ENCODE measurements around a stretch of chr1.

- PRO-cap = no peak
- RAMPAGE, long total RNA = no peak
These were observed 5.1 kb upstream of the ABCB10 start for GRCh38 chr1:229563623-229564081.

DNA sequence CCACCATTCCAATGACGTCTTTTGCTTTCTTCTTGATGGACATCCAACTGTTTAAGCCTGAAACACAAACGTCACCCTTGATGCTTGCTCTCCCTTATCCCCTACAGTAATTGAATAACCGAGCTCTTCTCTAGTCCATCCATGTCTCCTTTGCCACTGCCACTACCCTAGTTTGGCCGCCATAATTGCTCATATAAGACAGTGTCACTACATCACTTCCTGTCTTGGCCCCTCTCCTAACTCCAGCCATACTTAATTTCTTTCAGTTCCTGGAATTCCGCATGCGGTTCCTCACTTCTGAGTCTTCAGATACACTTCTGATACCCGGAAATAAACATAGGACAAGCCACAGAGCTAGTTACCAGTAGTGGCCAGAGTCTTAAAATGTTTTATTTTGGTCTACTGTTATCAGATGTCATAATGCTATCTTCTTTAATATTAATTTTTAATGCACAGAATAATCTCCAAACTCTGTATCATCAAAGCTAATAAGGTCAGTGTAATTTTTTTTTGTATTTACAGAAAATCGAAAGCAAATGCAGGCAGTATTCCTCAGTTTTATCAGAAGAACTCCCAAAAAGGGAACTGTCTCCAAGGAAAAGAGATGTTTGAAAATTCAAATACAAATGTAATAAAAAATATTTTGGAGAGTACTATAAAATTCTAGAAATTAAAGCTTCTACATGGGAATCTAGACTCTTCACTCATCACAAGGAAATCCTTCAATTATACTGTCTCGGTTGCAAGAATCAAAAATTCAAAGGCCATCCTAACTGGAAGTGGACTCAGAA is 25.3 kb downstream of the TAF5L start:
- PRO-cap = no peak
- RAMPAGE, long total RNA = no peak

DNA sequence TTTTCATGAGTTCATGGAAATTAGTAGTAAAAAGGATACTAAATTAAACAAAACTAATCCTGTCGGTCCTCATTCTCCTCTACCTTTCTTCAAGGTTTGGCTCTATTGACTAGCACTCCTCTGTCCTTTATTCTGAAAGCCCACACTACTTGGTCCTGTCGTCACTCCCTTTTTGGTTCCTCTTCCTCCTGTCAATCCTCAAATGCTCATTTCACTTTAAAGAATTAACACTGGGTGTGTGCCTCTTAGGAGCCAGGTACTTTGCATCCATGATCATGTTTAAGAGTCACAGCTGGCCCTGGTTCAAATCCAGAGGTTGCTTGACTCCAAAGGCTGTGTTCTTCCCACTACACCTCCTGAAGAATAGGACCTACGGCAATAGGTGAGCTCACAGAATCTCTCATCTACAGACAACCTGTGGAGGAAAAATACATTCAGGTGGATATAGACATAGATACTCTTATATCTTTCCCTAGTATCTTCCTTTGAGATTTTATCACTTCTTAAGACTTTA is 19.4 kb downstream of the TAF5L start:
- PRO-cap = no peak
- RAMPAGE, long total RNA = no peak

DNA sequence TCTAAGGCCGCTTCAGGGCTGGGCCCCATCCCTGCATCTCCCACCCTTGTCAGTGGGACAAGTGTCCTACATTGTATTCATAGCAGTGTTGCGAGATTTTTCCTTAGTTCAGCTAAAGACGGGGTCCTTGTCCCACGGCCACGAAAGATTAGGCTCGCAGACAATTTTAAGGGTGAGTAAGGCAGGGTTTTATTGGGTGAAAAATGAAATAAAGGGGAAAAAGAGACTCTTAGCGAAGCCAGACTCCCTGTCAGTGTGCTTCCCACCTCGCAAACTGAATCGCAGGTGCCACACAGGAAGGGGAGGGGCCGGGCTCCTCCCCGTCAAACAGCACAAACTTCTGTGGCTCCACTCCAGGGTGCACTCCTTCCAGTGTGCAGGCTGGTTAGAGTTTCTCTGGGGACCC is 37.9 kb upstream of the GALNT2 start:
- PRO-cap = no peak
- RAMPAGE, long total RNA = no peak

GRCh38 chr1:230082584-230083347 is 15.7 kb downstream of the GALNT2 start:
- PRO-cap = no peak
- RAMPAGE, long total RNA = no peak

DNA sequence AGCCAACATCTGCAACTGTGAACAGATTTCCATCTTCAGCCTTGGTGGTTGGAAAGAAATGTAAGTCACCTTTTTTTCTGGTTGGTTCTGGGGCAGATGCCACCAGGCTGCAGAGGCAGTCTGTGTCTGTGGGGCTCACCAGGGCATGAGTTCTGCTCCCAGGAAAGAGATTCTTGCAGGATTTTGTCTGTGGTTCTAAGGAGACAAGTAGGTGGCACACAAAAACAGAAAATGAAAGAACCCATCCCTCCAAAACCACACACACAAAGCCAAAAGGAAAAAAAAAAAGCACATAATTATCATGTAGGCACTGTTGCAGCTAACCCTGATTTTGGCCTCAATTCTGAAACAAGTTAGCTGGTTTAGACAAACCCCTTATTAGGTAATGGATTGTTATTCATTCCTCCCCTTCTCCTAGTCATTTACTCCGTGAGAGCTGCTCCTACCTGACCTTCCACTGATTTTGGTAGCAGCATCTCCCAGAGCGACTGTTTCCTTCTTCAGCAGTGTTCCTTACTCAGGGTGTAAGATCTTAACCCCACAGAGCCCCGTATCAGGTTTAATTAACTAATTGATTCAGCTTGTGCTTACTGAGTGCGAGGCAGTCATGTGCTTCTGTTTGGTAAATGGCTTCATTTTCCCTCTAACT is 36.5 kb downstream of the GALNT2 start:
- PRO-cap = no peak
- RAMPAGE, long total RNA = no peak

- PRO-cap = no peak
- RAMPAGE, long total RNA = no peak
These were observed 42.8 kb downstream of the GALNT2 start for GRCh38 chr1:230109615-230110517.

DNA sequence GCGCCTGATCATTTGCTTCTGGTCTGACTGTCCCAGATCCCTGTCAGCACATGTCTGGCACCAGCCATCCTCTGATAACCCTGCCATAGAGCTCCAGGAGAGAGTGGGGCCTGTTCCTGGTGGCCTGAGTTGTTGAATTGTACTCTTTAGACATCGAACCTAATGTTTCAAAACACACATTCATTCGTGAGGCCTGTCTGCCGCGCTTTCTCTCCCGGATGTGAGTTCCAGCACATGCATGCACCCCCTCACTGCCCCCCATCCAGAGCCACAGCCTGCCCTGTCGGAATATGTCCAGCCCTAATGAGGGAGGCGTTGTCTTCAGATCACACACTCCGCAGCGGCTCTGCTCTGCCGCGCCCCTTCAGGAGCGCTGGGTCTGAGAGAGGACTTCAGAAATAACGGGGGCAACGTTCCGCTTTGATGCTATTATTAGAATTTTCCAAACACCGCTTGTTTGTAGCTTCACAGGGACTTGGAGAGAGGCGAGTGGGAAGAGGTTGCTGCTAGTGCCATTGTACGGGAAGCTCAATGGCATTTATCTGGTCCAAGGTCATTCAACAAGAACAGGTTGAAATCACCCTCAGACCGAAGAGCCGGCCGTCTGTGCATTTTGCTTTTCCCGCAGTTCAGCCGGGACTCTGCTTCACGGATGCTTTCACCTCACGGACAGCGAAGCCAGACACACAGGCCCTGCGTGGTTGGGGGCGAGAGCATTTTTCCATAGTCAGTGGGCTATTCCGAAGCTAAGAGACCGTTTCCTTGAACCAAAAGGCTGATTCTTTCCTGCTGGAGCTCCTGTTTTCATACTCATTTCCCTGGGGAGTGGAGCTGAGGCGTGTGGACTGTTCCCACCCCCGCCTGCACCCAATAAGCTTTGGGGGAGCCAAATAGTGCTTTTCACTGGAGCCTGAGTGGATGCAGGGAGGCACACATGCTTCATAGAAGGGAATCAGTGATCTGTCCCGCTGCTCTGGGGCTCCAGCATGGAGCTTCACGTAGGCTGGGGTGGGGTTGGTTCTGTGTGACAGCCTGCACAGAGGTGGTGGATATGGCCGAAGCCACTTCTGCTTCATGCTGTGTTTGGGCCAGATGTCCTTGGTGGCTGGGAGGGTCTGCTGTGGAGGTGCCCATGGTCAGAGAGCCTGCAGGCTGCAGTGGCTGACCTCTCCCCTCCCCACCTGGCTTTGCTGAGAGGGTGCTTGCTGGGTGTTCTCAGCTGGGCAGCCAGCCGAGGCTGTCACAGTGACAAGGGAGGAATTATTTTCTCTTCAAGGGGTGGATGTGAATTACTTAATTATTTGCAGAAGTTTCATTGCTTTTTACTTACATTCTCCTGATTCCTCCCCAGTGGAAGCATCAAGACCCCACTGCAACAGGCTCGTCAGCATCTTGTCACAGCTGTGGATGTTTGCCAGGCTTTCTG is 69.8 kb downstream of the GALNT2 start:
- PRO-cap = no peak
- RAMPAGE, long total RNA = no peak

GRCh38 chr1:230307906-230308465 is 118.1 kb downstream of the PGBD5 start:
- PRO-cap = no peak
- RAMPAGE, long total RNA = no peak

- PRO-cap = no peak
- RAMPAGE, long total RNA = no peak
These were observed 93.4 kb downstream of the PGBD5 start for GRCh38 chr1:230332436-230333333.

DNA sequence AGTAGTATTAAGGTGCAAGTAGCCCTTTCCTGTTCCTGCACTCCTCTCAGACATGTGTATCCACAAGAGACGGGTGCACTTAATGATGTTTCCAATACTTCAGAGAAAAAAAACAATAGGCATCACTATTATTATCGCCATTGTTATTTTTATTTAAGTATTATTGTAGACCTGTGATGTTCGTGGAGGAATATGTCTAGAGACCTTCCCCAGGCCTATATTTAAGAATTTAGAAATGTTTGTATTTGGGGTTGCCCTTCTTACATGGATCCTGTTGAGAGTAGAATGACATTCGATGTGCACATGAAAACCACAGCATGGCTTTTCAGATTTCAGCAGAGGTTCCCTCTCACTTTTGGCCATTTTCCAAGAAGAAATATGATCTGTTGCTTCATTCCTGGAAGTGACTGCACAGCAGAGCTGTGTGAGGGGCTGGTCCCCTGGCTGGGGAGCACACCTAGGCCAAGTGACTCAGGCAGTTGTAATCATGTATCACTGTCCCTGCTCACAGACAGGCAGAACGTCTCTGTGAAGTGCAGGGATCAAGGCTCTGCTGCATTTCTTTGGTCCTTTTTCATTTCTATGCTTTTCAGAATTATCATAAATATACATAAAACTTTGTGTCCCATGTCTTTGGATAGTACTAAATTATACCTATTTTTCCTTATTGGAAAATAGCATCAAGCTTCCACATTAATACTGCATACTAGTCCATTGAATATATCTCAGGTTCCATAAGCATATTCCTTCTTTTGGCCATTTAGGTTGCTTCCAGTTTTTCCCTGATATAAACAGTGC is 32.3 kb downstream of the AGT start:
- PRO-cap = no peak
- RAMPAGE, long total RNA = no peak

- PRO-cap = no peak
- RAMPAGE, long total RNA = no peak
These were observed 11.0 kb downstream of the AGT start for GRCh38 chr1:230702662-230703589.

DNA sequence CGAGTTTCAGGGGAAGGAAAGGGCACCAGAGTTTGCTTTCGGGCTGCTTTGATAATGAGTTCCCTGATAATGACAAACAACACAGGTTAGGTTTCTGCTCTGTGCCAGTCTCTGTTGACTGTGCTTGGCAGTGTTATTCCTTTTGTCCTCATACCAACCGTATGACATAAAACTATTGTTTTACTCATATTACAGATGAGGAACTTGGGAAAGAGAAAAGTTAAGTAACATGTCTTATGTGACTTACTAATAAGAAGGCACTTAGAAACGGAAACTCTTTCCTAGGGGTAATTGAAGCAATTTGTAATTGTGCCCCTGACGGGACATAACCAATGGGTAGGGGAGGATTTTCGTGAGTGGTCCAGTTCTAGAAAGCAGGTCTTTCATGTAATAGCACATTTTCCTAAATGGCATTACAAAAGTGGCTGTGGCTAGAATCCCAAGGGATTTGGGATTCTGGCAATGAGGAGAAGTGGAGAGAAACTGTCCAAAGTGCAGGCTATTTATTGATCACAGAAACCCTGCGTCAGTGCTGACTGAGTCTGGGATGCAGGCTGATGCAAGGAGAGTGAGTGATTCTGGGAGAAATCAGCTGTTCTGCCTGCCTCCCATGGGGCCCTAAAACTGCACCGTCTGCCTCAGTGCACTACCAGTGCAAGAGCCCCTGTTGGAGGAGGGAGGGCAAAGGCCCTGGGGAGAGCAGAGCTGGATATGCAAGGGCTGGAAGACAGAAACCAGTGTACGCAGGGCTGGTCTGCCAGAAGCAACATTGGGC is 42.8 kb downstream of the C1orf198 start:
- PRO-cap = no peak
- RAMPAGE, long total RNA = no peak

DNA sequence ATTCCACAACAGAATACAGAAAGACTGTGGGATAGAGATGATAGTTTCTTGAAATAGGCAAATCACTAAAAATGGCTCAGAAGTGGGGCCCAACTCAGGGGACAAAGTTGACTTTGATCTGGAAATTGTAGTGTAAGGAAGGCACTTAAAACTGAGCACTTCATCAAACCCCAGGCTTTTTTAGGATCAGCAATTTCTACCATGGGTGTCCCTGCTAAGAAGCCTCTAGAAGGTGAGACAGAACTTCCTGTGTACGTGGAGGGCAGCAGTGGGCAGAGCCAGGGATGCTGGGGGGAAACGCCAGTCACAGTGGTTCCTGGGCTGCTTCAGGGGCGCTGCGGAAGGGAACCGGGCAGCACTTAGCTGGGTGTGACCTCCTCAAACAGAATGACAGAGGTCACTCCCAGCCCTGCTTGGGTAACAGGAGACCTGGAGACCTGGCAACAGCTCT is 20.6 kb downstream of the C1orf198 start:
- PRO-cap = no peak
- RAMPAGE, long total RNA = no peak

GRCh38 chr1:230938115-230938947 is 40.3 kb downstream of the TTC13 start:
- PRO-cap = no peak
- RAMPAGE, long total RNA = no peak

DNA sequence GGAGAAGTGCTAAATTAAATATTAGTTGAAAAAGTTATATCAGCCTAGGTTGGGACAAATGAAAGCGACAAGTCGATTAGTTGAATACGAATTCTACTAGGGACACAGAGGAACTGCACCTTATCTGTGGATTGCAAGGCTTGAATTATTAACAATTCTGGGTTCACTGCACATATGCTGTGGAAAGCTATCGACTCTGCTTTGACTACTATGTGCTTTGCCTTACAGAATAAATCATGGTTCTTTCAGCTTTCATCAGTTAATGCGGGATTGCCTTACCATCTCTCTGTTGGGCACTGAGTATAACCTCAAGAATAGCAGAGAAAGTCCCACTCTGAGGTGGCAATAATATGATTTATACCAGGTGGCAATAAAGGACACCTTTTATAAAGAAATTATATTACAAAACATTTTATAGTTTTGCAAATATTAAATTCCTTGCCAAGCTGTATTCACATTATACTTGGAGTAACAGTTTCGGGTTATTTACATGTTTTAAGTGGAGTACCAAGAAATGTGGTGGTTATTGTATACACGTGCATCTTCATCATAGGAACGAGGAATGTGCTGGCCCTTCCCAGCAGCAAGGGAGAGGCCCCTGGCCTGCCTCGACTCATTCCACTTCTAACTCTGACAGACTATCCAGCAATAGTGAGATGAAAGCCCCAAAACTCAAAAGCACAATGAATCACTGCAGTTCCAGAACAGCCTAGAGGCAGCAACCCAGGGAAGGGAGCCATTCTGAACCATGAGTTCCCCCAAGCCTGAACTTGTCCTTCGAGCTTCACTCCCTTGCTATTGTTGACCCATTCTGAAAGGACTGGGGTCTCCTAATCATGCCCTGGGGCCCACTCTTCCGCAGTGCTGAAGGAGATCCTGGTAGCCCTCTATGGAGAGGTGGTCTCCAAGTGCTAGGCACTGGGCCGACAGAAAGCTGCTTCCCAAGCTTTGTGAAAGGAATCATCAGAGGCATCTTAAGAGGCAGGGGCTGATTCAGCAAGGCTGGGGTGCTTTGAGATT is 23.2 kb downstream of the FAM89A start:
- PRO-cap = no peak
- RAMPAGE, long total RNA = no peak

DNA sequence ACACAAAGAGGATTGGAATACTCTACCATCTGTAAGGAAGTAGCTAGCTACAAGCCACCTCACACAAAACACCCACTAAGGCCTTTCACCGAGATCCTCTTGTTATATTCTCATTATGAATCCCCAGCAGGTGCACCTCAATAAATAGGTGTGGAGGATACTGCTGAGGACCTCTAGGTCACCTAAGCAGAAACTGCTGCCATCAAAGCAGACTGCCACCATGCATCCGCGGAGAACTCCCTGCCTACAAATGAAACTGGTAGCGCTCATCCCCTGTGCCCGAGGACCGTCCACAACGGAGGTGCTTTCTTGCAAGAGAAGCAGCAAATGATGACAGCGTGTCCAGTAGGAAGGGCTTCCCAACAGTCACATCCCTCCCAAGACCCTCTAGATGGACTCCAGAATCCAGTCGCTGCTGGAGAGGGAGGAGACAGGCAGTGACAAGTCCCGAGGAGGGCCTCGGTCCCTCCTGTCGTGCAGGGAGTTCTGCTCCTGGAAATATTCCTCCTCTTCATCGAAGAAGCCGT is 20.5 kb downstream of the FAM89A start:
- PRO-cap = no peak
- RAMPAGE, long total RNA = no peak

- PRO-cap = no peak
- RAMPAGE, long total RNA = no peak
These were observed 18.8 kb downstream of the FAM89A start for GRCh38 chr1:231020941-231021949.

GRCh38 chr1:231234132-231234598 is 6.8 kb downstream of the C1orf131 start:
- PRO-cap = no peak
- RAMPAGE, long total RNA = no peak

DNA sequence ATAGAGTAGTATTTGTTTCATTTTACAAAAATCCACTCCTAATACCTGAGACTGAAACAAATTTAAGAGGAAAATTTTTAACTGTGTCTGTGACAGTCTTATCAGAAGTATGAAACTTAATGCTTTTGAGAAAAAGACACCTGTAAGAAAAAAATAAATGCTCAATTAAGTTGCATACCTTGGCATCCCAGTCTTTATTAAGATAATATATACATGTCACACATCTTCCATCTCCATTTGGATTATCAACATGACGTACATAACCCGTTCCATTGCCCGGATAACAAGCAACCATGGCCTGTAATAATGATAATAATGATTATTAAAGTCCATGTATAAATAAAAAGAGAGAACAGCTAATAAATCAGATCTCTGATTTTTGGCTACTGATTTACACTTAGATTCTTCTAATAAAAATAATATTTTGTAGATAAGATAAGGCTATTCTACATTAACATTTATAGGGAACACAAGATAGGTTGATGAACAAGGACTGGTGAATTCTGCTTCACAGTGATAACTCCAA is 35.8 kb downstream of the SPRTN start:
- PRO-cap = no peak
- RAMPAGE, long total RNA = no peak

All from spinal cord (tissue), 3 donors.